Thyroid gland (tissue), 7 donors: ENCODE data around the gene DNTT.

GRCh38 chr10:96269777-96270379 is 1.5 kb downstream of the BLNK start:
- PRO-cap, 2 experiments, result no peak in any of the 2 experiments
- RAMPAGE, long total RNA, 5 experiments, result no peak in any of the 5 experiments

- PRO-cap, 2 experiments, result peak in 2 of 2 experiments; most common plus-strand start chr10:96272708 (in 1)
- RAMPAGE, long total RNA, 5 experiments, result start-site peak on the plus strand in 2 of 5 experiments, at chr10:96272696-96272724 at its widest, 5 to 10 reads per replicate
These were observed 1.1 kb upstream of the BLNK start for GRCh38 chr10:96272230-96273037.

DNA sequence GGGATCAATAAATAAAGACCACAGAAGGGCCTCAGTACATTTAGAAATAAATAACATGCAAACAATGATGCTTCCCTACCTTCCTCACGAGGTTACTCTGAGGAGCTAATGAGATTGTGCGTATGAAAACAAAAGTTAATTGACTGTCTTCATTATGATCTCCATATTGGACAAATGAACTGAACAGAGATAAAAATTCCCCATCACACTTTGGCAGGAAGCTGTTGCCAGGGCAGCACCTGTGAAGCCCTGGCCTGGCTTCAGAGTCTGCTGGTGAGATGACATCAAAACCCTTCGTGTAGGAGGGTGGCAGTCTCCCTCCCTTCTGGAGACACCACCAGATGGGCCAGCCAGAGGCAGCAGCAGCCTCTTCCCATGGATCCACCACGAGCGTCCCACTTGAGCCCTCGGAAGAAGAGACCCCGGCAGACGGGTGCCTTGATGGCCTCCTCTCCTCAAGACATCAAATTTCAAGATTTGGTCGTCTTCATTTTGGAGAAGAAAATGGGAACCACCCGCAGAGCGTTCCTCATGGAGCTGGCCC is at the start of gene DNTT:
Gene DNTT (plus strand): TSS at position 312 of the 544 bp plus-strand sequence.
- PRO-cap, 2 experiments, result no peak in any of the 2 experiments
- RAMPAGE, long total RNA, 5 experiments, result no peak in any of the 5 experiments

DNA sequence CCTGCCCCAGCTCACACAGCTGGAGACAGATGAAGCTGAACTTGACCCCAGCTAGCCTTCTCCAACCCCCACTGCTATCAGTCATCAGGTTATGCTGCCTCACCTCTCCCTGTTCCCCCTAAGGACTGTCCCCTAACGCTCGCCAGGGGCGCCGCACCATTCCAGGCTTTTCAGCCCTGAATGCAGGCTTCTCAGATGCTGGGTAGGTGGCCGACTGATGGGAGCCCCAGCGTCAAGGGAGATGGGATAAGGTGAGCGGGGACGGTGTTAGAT is 15.8 kb upstream of the OPALIN start:
- PRO-cap, 2 experiments, result no peak in any of the 2 experiments
- RAMPAGE, long total RNA, 5 experiments, result no peak in any of the 5 experiments

DNA sequence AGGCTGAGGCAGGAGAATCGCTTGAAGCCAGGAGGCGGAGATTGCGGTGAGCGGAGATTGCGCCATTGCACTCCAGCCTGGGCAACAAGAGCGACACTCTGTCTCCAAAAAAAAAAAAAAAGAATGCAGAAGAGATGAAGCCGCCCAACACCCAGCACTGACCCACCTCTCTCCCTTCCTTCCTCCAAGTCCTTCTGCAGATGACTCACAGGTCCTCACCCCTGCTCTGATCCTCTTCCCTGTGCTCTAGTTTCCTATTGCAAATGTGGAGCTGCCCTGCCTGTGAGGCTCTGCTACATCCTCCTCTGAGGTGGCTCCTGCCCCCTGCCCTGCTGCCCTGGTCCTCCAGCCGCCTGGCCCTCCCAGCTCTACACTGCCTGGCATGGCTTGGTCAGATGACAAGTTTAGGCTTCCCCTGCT is 22.1 kb upstream of the OPALIN start:
- PRO-cap, 2 experiments, result no peak in any of the 2 experiments
- RAMPAGE, long total RNA, 5 experiments, result no peak in any of the 5 experiments

DNA sequence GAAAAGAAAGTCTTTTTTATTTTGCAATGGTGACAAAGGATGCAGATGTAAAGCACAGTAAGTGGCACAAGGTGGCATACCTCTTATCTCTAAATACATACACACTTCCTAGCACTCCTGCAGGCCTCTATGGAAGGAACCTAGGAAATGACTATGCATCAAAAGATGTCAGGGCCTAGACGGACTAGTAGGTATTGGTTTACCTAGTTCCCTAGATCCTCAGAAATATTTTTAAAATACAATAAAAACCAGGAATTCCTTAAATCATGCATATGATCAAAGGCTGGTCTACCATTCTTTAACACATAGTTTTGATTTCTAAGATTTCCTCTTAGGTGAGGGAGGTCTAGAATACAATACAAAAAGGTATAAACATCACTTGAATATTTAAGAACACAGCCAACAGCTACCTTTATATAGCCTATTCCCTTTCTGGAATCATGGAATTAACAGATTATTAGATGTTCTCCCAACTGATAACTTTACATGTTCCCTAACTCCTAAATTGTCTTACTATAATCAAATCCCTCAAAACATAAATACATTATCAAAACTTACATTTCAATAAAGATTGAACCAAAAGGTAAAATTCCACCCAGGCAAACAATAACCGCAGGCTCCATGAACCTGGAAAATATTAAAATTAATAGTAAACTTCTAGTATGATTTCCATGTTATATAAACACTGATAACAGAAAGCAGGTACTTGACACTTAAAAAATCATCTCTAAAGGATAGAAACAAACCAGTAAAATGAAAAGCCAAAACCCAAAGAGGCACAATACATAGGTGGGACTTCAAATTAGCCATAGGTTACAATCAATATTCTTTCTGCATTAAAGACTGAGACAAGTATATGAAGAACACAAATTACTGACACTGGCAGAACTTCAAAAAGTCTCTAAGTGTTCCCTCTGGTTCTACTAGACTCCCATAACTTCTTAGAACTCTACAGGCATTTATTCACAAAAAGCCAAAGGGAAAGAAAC is 16.6 kb upstream of the TLL2 start:
- PRO-cap, 2 experiments, result no peak in any of the 2 experiments
- RAMPAGE, long total RNA, 5 experiments, result no peak in any of the 5 experiments

- PRO-cap, 2 experiments, result no peak in any of the 2 experiments
- RAMPAGE, long total RNA, 5 experiments, result no peak in any of the 5 experiments
These were observed 29.5 kb downstream of the TM9SF3 start for GRCh38 chr10:96557084-96557998.

- PRO-cap, 2 experiments, result no peak in any of the 2 experiments
- RAMPAGE, long total RNA, 5 experiments, result no peak in any of the 5 experiments
These were observed 25.0 kb downstream of the TM9SF3 start for GRCh38 chr10:96561795-96562294.

DNA sequence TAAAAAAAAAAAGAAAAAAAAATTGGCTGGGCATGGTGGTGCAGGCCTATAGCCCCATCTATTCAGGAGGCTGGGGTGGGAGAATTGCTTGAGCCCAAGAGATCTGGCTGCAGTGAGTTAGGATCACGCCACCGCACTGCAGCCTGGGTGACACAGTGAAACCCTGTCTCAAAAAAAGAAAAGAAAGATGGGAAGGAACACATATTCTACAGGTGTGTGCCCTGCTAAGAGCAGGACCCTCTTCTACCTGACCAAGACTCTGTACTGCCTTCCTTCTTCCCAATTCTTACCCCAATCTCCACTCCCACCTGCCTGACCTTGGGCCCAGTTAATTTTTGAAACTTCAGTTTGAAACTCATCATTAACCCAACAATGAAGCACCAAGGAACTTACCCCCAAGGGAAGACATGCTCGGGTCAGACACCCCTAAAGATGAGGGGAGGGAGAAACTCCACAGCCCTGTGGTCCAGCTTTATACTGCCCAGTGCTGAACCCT is 43.9 kb upstream of the TM9SF3 start:
- PRO-cap, 2 experiments, result no peak in any of the 2 experiments
- RAMPAGE, long total RNA, 5 experiments, result no peak in any of the 5 experiments

DNA sequence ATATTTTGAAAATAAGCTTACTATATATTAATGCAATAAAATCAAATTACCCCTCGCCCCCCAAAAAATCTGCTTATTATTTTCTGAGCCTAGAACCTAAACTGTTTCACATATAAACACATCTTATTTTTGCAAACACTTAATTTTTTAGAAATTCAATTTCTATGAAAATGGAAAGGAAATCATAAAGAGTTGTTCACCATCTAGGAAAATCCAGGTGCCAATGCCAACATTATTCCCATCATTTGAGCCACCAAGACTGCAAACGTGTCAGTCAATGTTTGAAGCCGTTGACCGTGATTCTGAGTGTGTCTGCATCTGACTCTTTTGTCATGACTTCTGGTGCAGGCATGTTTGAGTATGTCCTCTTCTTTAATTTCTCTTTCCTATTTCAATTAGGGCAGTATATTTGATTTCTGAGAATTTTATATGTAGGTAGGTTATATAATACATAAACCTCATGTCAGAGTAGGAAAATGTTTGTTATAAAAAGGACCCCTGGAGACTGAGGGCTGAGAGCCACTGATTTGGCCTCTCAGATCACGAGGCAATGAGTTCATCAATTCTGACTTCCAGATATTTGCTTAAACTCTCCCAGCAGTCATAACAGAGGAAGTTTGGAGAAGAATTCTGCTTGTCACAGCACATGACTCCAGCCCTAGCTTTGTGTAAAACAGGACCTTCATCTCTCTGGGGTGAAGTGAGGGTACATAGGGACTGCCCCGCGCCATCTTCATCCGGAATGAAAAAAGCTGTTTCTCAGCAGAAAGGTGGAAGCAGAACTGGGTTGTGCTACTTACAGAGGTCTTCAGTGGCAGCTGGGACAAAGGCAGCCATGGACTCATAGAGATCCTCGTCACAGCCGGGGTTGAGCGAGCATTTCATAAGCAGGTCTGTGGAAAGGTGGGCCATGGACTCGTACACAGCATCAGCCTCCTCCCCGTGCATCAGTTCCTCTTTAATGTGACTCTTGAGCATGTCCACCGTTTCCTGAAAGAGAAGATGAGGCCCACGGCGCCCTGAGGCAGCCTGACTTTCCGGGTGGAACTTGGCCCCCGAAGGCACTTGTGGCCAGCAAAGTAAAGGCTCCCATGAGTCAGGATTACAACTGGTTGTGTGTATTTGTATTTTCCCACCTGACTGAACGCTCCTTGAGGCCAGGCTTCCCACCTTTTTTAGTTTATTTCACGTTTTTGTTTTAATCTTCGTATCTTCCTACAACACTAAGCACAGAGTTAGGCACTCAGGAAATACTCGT is 58.3 kb upstream of the TM9SF3 start:
- PRO-cap, 2 experiments, result no peak in any of the 2 experiments
- RAMPAGE, long total RNA, 5 experiments, result no peak in any of the 5 experiments

GRCh38 chr10:96646524-96647329 is 59.9 kb upstream of the TM9SF3 start:
- PRO-cap, 2 experiments, result no peak in any of the 2 experiments
- RAMPAGE, long total RNA, 5 experiments, result no peak in any of the 5 experiments

GRCh38 chr10:96664421-96665149 is 55.7 kb downstream of the PIK3AP1 start:
- PRO-cap, 2 experiments, result no peak in any of the 2 experiments
- RAMPAGE, long total RNA, 5 experiments, result no peak in any of the 5 experiments

GRCh38 chr10:96670749-96671305 is 49.5 kb downstream of the PIK3AP1 start:
- PRO-cap, 2 experiments, result no peak in any of the 2 experiments
- RAMPAGE, long total RNA, 5 experiments, result no peak in any of the 5 experiments

DNA sequence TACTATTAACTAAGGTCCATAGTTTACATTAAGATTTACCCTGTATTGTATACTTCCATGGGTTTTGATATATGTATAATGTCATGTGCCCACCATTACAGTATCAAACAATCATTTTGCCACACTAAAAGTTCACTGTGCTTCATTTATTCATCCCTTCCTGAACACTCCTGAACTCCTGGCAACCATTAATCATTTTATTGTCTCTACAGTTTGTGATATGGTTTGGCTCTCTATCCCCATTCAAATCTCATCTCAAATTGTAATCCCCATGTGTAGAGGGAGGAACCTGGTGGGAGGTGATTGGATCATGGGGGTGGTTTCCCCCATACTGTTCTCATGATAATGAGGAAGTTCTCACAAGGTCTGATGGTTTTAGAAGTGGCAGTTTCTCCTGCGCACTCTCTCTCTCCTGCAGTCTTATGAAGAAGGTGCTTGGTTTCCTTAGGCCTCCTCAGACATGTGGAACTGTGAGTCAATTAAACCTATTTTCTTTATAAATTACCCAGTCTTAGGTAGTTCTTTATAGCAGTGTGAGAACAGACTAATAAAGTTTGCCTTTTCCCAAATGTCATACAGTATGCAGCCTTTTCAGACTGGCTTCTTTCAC is 16.9 kb upstream of the PIK3AP1 start:
- PRO-cap, 2 experiments, result no peak in any of the 2 experiments
- RAMPAGE, long total RNA, 5 experiments, result no peak in any of the 5 experiments

DNA sequence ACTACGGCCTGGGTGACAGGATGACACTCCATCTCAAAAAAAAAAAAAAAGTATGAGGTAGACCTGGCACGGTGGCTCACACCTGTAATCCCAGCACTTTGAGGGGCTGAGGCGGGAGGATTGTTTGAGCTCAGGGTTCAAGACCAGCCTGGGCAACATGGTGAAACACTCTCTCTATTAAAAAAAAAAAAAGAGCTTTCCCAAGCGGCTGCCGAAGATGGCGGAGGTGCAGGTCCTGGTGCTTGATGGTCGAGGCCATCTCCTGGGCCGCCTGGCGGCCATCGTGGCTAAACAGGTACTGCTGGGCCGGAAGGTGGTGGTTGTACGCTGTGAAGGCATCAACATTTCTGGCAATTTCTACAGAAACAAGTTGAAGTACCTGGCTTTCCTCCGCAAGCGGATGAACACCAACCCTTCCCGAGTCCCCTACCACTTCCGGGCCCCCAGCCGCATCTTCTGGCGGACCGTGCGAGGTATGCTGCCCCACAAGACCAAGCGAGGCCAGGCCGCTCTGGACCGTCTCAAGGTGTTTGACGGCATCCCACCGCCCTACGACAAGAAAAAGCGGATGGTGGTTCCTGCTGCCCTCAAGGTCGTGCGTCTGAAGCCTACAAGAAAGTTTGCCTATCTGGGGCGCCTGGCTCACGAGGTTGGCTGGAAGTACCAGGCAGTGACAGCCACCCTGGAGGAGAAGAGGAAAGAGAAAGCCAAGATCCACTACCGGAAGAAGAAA is 29.9 kb upstream of the PIK3AP1 start:
- PRO-cap, 2 experiments, result no peak in any of the 2 experiments
- RAMPAGE, long total RNA, 5 experiments, result start-site peak on the plus strand in 4 of 5 experiments, centred at positions 198 to 279 of the sequence, 12 to 446 reads per replicate

- PRO-cap, 2 experiments, result no peak in any of the 2 experiments
- RAMPAGE, long total RNA, 5 experiments, result no peak in any of the 5 experiments
These were observed 150.4 kb downstream of the LCOR start for GRCh38 chr10:96982446-96982988.

DNA sequence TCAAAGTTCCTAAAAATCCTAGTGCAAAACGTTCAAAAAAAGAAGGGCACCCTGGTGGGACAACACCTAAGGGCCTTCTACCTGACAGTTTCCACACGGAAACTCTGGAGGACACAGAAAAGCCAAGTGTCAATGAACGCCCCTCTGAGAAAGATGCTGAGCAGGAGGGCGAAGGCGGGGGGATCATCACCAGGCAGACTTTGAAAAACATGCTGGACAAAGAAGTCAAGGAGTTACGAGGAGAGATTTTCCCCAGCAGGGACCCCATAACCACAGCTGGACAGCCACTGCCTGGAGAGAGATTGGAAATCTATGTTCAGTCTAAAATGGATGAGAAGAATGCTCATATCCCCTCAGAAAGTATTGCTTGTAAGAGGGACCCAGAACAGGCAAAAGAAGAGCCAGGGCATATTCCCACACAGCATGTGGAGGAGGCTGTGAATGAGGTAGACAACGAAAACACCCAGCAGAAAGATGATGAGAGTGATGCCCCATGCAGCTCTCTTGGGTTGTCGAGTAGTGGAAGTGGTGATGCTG is 151.0 kb downstream of the LCOR start:
- PRO-cap, 2 experiments, result no peak in any of the 2 experiments
- RAMPAGE, long total RNA, 5 experiments, result no peak in any of the 5 experiments

- PRO-cap, 2 experiments, result no peak in any of the 2 experiments
- RAMPAGE, long total RNA, 5 experiments, result no peak in any of the 5 experiments
These were observed 15.0 kb downstream of the ARHGAP19 start for GRCh38 chr10:97277465-97277867.

DNA sequence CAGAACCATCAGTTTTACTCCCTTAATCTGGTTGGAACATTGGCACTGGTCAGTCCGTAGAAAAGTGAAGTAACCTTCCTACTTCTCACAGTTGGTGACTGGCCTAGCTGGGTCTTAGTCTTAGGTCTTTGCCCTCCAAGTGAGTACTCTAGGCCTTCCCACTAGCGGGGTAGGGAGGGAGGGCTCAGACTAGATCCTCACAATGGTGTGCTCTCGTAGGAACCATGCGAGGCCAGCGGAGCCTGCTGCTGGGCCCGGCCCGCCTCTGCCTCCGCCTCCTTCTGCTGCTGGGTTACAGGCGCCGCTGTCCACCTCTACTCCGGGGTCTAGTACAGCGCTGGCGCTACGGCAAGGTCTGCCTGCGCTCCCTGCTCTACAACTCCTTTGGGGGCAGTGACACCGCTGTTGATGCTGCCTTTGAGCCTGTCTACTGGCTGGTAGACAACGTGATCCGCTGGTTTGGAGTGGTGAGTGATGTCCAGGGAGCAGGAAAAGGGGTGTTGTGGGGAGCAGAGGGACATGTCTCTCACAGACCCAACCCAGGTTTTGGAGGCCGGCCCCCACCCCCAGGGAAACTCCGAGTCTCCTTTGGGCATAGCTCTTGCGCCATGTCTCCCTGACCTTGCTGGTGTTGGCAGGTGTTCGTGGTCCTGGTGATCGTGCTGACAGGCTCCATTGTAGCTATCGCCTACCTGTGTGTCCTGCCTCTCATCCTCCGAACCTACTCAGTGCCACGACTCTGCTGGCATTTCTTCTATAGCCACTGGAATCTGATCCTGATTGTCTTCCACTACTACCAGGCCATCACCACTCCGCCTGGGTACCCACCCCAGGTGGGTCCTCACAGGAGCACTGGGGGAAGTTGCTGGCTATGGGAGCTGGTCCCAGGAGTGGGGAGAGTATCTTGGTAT is 5.7 kb downstream of the ZDHHC16 start:
- PRO-cap, 2 experiments, result no peak in any of the 2 experiments
- RAMPAGE, long total RNA, 5 experiments, result no peak in any of the 5 experiments

DNA sequence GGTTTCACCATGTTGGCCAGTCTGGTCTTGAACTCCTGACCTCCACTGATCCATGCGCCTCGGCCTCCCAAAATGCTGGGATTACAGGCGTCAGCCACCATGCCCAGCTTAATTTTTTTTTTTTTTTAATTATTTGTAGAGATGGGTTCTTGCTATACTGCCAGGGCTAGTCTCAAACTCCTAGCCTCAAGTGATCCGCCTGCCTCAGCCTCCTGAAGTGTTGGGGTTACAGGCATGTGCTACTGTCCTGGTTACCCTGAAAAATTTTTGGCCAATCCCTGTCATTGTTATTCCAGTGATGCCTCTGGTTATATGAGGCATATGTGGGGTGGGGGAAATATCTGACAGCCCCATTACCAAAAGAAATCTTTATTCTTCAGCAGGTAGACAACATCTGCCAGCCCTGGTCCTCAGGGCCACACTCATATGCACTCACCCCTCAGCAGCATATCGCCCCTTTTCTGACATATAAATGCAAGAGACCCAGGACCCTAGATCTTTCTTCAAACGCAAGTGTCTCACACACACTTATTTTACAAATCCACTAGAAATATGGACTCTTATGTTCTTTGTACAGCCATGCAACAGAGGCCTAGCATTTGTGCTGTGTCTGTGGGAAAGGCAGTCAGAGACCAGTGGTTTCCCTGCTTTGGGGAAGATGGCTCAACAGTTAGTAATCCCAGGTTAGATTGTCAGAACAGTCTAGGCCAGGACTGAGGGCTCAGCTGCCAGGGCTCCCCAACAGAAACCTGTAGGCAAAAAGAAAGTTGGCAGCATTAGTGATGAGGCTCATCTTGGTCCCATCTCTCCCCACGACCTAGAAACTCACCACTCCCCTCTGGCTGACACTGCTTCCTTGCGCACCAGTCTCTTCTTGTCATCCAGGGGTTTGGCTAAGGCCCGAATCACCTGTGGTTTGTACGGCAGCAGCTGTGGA is 12.3 kb downstream of the ZDHHC16 start:
- PRO-cap, 2 experiments, result no peak in any of the 2 experiments
- RAMPAGE, long total RNA, 5 experiments, result no peak in any of the 5 experiments